ENCODE data around the gene ARMT1.

DNA sequence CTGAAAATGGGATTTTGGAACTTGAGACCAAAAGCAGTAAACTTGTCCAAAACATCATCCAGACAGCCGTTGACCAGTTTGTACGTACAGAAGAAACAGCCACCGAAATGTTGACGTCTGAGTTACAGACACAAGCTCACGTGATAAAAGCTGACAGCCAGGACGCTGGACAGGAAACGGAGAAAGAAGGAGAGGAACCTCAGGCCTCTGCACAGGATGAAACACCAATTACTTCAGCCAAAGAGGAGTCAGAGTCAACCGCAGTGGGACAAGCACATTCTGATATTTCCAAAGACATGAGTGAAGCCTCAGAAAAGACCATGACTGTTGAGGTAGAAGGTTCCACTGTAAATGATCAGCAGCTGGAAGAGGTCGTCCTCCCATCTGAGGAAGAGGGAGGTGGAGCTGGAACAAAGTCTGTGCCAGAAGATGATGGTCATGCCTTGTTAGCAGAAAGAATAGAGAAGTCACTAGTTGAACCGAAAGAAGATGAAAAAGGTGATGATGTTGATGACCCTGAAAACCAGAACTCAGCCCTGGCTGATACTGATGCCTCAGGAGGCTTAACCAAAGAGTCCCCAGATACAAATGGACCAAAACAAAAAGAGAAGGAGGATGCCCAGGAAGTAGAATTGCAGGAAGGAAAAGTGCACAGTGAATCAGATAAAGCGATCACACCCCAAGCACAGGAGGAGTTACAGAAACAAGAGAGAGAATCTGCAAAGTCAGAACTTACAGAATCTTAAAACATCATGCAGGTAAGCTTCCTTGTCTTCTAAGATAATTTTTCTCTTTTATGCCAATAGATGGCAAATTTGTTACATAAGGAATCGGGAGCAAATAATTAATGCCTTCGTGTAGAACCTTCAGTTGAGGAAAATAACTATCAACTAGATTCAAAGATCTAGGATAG, 38.1 kb downstream of the ZBTB2 start:
- PRO-cap: no peak
- RRBS, 2 experiments: no CpG with 5 or more reads among the region's 13 CpGs

DNA sequence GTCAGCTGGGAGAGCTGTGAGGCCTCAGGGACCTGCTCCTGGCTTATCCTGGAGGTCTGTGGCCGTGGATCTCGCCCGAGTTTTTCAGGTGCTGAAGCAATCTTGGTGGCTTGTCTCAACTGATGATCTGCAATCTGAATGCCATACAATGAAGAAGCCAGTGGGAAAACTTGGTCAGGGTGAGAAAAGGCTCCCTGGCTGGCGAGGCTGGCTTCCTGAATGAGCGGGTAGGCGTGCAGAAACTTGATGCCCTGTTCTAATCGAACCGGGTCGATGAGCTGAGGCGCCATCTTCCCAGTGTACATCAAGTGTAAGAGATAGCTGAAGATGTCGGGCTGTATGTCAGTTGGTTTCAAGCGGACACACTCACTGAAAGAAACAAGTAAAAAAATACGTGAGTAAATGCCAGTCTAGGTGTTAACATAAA, 24.8 kb downstream of the ZBTB2 start:
- PRO-cap: no peak
- RRBS, 2 experiments: no CpG with 5 or more reads among the region's 13 CpGs

DNA sequence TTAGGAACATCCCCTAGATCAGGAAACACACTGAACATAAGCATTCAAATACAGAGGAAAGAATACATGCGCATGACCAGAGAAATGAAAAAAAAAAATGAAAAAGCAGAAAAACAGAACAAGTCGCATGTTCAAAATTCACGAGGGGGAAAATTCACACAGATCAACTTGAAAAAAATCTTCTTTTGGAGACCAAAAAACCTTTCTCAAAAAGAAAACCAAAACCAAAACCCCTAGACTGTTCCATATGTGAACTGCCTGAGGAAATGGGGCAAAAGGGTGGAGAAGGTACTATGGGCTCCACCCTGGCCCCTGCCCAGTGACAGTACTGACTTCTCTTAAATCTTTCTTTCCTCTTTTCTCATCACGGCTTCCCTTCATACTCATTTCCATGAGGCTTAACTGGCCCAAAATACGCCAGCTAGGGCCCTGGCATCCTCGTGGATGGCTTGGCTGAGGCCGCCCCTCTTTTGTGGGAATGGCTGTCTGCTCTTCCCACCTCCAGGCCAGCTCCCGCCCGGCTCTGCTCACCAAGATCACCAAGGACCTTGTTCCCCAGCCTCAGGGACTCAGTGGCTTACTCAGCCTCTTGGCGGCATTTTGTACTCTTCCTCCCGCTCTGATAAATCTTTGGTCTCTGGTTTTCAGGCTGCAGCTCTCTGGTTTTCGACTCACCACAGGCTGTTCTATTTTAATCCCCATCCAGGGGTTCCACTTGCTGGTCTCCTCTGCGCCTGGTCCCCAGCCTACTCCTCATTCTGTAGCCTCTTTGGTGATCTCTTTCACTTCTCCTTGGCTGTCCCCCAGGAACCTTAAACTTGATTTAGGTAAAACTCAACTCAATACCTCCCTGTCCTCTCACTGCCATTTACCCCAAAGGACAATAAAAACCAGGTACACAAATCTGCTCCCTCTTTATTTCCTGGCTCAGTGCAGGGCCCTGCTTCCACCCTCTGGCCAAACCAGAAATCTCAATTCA, 11.0 kb downstream of the ZBTB2 start:
- PRO-cap: no peak
- RRBS, 2 experiments: no CpG with 5 or more reads among the region's 13 CpGs

DNA sequence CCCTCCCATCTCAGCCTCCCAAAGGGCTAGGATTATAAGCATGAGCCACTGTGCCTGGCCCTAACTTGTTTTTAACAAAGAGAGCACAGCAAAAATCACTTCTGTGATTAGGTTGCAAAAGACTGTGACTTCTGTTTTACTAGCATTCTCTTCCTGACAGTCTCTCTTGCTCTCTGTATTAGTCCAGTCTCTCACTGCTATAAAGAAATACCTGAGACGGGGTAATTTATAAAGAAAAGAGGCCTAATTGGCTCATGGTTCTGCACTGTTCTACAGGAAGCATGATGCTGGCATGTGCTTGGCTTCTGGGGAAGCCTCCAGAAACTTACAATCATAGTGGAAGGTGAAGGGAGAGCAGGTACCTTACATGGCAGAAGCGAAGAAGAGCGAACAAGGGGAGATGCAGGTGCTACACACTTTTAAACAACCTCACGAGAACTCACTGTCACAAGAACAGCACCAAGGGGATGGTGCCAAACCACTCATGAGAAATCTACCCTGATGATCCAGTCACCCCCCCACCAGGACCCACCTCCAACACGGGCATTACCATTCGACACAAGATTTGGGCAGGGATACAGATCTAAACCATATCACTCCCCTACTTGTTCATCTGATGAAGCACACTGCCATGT, 21.2 kb upstream of the ZBTB2 start:
- PRO-cap: no peak
- RRBS, 2 experiments: no CpG with 5 or more reads among the region's 6 CpGs

DNA sequence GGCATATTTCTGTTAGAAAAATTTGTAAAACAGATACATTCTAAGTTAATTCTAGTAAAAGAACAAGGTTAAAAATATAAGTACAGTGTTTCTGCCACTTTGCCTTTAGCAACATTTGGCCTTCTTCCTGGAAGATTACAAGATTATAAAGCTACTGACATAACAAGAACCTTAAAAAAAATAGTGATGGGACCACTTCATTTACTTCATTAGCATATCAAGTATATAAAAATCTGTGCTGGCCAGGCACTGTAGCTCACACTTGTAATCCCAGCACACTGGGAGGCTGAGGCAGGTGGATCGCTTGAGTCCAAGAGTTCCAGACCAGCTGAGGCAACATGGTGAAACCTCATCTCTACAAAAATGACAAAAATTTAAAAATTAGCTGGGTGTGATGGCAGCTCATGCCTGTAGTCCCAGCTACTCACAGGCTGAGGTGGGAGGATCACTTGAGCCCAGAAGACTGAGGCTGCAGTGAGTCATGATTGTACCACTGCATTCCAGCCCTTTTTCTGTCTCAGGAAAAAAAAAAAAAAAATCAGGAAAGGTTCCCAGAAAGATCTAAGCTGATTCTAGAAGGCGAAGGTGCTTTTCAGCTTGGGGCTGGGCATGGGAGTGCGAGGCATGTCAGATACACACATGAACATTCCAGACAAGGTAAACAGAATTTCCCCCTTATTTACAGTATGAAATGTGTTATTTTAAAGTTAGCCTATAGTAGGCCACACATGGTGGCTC, 5.9 kb downstream of the RMND1 start:
- PRO-cap: no peak
- RRBS, 2 experiments: no CpG with 5 or more reads among the region's 3 CpGs

DNA sequence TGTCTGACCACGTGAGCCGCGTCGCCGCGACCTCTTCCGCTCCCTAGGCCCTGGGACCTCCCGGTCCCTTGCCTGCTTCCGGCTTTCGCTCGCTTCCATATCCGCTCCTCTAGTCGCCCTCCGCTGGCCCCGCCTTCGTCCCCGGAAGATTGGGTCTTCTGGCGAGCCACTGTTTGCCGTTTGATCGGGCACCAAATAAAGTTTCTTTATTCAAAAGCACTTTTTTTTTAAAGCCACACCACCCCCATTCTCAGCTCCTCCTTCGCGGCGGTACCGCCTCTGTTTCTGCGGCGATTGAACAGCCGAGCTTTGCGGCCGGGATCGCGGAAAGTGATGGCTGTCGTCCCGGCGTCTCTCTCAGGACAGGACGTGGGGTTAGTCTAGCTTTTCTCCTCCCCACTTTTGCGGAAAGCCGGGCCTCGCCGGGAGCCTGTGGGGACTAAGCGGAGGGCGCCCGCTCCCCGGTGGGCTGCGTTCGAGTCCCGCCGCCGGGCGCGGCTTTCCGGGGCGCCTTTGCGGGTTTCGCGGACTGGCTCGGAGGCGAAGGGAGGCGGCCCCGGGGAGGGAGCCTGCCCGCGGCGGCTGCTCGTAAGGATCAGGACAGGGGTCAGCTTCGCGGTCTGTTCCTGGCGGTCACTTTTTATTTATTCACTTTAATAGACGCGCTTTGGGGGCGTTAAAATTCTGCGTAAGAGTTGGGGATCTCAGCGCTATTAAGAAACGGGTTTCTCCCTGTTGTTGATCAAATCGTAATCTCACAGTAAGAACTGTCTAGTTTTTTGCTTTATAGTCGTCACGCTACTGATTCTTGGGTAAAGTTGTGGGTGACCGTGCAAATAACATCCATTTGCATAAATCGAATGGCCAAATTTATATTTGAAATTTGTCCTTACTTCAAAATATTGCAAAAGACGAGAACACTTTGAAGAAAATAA, at the start of gene ARMT1:
Gene ARMT1 (plus strand): TSS at position 254 of the 935 bp plus-strand sequence.
- PRO-cap: bidirectional peak, plus-strand start at position 309 of the sequence, minus-strand start outside the sequence
- RRBS, 2 experiments: 2% methylated on average over 28 of the region's 78 CpGs

GRCh38 chr6:151666317-151666984, 141.0 kb upstream of the ESR1 start:
- PRO-cap: no peak
- RRBS, 2 experiments: no CpG with 5 or more reads among the region's 2 CpGs

GRCh38 chr6:151689791-151690158, 117.7 kb upstream of the ESR1 start:
- PRO-cap: no peak
- RRBS, 2 experiments: no CpG with 5 or more reads among the region's 4 CpGs

DNA sequence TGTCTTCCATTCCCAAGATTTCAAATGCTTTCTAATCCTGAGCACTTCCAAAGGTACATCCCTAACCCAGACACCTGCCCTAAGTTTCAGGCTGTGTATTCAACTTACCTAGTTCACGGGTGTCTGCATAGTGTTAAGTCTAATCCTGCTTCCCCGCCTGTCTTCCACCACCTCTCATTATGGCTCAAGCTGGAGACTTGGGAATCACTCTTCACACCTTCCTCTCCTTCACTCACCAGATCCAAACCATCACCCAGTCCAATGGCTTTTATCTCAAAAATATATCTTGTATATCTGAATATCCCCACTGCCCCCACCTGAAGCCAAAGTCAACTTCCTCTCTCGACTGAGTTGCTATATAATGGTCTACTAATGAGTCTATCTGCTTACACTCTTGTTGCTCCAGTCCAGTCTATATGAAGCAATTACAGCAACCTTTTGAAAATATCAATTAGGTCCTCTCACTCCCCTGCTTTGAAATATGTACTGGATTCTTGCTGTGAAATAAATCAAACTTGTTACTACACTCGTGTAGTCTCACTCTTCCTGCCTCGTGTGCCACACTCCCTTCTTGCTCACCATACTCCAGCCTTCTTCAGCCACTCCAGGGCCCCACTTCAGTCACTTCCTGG, 352.1 kb downstream of the SYNE1 start:
- PRO-cap: no peak
- RRBS, 2 experiments: no CpG with 5 or more reads among the region's 5 CpGs

DNA sequence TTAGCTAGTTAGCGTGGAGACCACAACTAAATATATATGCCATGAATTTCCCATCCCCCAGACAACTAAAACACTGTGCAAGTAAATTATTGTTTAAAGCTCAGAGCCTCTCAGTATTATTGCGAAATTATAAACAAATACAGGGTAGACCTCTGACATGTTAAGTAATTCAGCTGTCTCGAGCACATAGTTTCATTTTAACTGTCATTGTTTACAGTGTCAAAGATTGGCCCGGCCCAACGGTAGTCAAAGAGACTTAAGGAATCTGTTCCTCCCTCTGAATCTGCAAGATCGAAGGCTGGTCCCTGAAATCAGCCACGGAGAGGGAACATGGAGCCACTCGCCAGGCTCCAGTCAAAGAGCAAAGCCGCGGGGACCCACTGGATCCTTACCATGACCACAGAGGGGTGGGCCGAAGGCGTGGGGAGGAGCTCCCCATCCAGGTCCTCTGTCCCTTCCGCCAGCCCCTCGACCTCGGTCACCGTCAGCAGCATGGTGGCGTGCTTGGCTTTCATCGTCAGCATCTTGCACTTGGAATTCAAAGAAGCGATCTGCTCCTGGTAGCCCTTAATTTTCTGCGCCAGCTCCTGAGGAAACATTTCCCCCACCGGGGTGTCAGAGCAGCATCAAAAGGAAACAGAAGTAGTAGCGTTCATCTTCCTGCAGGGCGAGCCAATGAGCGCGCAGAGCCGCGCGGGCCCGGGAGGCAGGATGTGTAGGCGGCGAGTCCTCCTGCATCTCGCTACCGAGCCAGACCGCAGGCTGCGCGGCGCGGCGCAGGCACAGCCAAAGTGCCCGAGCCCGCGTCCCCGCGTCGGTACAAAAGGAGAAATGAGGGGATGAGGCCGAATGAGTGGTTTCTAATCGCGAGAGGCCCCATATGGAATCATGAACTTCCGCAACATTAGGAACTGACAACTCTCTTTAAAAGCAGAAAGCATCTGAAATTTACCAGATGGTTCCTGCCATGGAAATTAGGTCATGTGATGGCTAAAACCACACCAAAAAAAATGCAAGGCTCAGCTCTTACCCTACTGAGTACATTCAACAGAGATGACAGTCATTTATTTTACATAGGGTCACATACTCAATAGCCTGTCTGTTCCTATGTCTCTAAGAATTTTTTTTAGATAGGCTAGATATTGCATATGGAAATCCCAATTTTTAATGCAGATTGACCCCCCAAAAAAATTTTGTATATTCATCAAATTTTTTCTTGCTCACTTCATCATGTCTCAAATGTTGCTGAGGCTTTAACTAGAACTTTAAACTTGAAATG, 335.2 kb downstream of the SYNE1 start:
- PRO-cap: bidirectional peak, plus-strand start at position 753 of the sequence, minus-strand start at position 677 of the sequence
- RRBS, 2 experiments: under 1 to 1% methylated on average over 8 of the region's 49 CpGs

GRCh38 chr6:152331161-152331979, 305.8 kb downstream of the SYNE1 start:
- PRO-cap: no peak
- RRBS, 2 experiments: no CpG with 5 or more reads among the region's 13 CpGs

- PRO-cap: no peak
- RRBS, 2 experiments: no CpG with 5 or more reads among the region's 5 CpGs
These were observed 125.4 kb downstream of the OPRM1 start for GRCh38 chr6:154164426-154164822.

- PRO-cap: no peak
- RRBS, 2 experiments: 98 to 100% methylated on average over 1 to 4 of the region's 27 CpGs
These were observed 49.6 kb upstream of the IPCEF1 start for GRCh38 chr6:154405979-154406744.

DNA sequence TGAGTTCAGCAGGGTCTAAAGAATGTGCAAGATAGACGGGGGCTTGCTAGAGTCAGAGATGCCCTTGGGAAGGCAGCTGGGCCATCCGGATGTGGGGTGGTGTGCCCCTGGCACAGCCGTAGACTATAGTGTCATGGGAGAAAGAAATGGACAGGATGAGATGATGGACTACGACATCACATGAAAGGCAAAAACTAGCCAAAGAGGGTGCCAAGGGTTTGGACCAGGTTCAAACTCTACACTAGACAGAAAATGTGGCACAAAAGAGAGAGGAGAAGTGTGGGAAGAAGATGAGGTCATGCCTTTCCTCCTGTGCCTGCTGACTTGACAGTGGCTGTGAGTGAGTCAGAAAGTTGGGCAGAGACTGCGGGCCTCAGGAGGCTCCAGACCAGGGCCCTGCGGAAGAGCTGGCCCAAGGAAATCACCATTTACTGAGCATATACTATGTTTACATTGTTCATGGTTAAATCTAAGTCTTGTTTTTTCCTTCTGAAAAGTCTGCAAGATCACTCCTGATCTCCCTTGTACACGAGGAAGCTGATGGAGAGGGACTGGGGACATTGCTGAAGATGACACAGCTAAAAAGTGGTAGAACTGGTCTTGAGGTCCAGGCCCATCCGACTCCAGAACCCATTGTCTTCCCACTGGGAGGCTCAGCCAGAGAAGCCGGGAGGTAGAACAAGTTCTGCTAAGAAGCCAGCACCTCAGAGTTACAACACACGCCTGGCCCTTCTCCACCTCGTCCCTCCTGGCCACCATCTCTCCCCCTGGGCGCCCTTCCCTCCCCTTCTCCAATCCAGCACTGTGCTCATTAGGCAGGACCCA, 35.7 kb downstream of the CNKSR3 start:
- PRO-cap: no peak
- RRBS, 2 experiments: no CpG with 5 or more reads among the region's 12 CpGs

GRCh38 chr6:154477697-154479152, 32.3 kb downstream of the CNKSR3 start:
- PRO-cap: no peak
- RRBS, 2 experiments: no CpG with 5 or more reads among the region's 18 CpGs

DNA sequence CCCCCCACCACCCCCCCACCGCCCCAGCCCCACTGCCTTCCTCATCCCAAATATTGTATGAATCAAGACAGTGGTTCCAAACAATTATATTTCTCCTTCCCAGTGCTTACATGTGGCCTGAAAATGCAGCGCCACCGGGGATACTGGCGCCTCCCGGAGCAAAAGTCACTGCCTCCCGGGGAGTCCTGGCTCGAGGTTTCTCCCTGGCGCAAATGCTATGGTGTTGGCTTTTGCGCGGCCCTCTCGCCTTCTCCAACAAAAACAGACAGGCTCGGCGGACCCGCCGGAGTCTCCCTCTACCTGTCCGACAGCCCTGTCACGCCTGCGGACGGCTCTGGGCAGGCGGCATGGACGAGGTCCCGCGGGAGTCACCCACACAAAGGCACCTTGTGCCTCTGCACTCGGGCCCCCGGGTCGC, 1.2 kb downstream of the CNKSR3 start:
- PRO-cap: bidirectional peak, plus-strand start at position 286 of the sequence, minus-strand start at position 253 of the sequence
- RRBS, 2 experiments: 0% methylated on average over 4 of the region's 26 CpGs; no CpG with 5 or more reads in 1 of the 2 experiments

DNA sequence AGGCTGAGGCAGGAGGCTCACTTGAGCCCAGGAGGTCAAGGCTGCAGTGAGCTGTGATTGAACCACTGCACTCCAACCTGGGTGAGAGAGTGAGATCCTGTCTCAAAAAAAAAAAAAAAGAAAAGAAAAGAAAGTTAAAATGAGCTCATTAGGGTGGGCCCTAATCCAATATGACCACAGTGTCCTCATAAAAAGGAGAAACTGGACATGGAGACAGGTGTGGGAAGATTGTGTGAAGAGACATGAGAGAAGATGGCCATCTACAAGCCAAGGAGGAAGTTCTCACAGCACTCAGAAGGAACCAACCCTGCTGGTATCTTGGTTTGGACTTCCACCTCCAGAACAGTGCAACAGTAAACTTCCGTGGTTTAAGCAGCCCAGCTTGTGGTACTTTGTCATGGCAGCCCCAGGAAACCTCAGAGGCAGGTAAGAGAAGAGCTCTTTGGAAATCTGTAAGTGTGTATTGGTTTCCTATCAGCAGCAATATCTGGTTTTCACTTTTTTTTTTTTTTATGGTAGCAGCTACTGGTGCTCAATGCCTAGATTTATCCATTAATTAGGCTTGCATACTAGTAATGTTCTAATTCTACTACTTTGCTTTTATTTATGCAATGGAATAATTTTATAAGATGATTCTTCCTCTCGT, 16.5 kb upstream of the CNKSR3 start:
- PRO-cap: no peak
- RRBS, 2 experiments: no CpG with 5 or more reads among the region's 2 CpGs

- PRO-cap: no peak
- RRBS, 2 experiments: no CpG with 5 or more reads among the region's 4 CpGs
These were observed 56.6 kb upstream of the CNKSR3 start for GRCh38 chr6:154566943-154567528.

DNA sequence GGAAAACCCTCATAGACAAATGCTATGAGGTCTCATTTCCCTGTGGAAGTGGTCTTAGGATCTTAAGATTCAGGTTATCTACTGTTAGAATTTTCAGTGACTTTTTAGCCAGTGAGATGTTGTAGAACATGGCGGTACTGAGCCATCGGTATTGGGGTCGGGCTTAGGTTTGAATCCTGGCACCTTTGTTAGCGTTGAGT, 118.7 kb upstream of the CLDN20 start:
- PRO-cap: no peak
- RRBS, 2 experiments: no CpG with 5 or more reads among the region's 4 CpGs

- PRO-cap: no peak
- RRBS, 2 experiments: no CpG with 5 or more reads among the region's 7 CpGs
These were observed 9.7 kb upstream of the CLDN20 start for GRCh38 chr6:155254045-155254483.